Neural progenitor cell (in vitro differentiated cells): Measurements from ENCODE around the genes OSER1, HNF4A and CCN5.

DNA sequence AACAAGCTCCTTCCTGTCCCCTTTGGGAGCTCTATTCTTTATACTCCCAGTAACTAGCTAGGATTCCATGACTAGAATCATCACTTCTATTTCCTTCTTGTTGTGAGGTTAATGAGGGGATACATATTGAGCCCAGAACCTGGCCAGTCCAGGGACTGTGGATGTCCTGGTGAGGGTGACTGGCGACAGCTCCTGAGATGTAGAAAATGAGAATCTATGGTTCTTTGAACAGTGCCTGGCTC is 21.9 kb upstream of the TOX2 start:
- RAMPAGE, long total RNA = no peak

GRCh38 chr20:44001537-44001888 is 86.9 kb downstream of the TOX2 start:
- RAMPAGE, long total RNA = no peak

DNA sequence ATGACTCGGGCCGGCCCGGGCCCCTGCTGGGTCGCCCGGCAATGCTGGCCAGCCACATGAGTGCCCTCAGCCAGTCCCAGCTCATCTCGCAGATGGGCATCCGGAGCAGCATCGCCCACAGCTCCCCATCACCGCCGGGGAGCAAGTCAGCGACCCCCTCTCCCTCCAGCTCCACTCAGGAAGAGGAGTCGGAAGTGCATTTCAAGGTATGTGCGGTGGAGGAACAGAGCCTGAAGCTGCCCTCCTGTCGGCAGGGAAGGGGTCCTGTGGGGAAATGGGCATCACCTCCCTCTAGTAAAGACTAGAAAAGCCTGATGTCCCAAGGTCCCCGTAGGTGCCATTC is 135.7 kb downstream of the JPH2 start:
- RAMPAGE, long total RNA = no peak

DNA sequence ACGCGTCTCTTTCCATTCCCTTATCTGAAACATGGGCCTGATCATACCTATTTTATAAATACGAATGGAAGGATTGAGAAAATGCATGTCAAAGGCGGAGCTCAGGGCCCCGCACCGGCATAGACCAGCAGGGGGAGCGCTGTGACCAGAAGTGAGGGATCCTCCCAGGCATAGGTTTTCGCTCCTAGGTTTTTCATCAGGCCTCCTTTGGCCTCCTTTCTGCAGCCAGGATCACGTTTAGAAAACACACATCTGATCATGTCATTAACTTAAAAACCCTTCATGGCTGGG is 70.3 kb downstream of the JPH2 start:
- RAMPAGE, long total RNA = no peak

- RAMPAGE, long total RNA = no peak
Measured at GRCh38 chr20:44151613-44152235, 35.3 kb downstream of the JPH2 start.

DNA sequence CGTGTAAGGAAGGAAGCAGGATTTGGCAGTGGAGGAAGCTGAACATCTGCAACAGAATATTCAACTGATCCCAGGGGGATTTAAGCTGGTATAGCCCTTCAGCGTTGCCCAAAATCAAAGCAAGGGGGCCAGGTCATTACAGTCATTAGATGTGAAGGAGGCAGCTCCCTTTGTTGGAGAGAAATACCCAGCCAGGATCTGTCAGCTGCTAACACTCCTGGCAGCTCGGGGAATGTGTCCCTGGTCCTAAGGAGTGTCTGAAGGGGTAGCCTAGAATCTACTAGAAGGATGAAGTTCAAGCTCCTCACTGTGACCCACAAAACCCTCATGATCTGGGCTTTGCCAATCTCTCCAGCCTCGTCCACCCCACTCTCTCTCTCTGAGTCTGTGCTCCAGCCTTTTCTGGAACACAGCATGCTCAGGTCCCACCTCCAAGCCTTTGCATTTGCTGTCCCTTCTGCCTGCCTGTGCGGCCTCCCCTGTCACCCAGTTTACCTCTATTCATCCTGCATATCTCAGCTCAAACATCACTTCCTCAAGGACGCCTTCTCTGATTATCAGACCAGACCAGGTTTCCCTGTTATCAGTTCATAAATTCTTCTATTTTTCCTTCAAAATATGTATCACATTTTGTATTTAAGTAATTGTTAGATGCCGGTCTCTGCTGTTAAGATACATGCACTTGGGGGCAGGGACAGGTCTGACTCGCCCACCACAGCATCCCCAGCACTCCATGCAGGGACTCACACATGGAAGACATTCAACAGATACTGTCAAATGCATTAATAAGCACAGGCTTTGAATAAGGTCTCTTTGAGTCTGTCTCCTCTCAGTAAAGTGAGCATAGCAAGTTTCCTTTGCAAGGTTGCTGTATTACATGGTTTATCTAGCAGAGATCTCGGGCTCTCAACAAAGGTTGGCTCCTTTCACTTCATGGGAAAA is 15.5 kb downstream of the JPH2 start:
- RAMPAGE, long total RNA = no peak

GRCh38 chr20:44210110-44210881 is at the start of gene OSER1:
Gene OSER1 (minus strand): TSS chr20:44210771.
- RAMPAGE, long total RNA = no peak

GRCh38 chr20:44354669-44355887 is at the start of gene HNF4A:
Gene HNF4A (plus strand): TSS chr20:44355699.
- RAMPAGE, long total RNA = no peak

GRCh38 chr20:44355900-44356905 is 704 bp downstream of the HNF4A start:
- RAMPAGE, long total RNA = no peak

DNA sequence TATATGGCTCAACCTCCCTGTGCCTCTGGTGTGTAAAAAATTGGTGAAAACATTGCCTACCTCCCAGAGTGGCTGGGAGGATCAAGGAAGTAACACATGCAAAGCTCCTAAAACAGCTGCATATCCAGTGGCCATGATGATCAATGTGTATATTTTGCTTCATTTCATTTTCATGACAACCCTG is 38.0 kb downstream of the HNF4A start:
- RAMPAGE, long total RNA = no peak

DNA sequence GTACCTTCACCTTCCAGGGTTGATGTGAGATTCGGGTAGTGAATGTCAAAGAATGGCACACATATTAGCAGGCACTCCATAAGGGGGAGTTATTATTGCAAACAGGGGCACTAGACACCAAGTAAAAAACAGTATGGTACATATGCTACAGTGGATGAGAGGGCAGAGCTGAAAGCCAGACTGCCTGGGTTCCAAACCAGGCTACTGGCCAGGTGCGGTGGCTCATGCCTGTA is 7.8 kb upstream of the TTPAL start:
- RAMPAGE, long total RNA = no peak

GRCh38 chr20:44479690-44480810 is 4.4 kb downstream of the TTPAL start:
- RAMPAGE, long total RNA = no peak

GRCh38 chr20:44520920-44521296 is 962 bp downstream of the SERINC3 start:
- RAMPAGE, long total RNA = no peak

GRCh38 chr20:44531544-44532743 is 10.1 kb upstream of the SERINC3 start:
- RAMPAGE, long total RNA = start-site peak on the plus strand at chr20:44531874-44531953, 242 and 592 reads in 2 replicates

GRCh38 chr20:44616592-44617153 is 34.3 kb downstream of the PKIG start:
- RAMPAGE, long total RNA = no peak

GRCh38 chr20:44618465-44618998 is 33.0 kb downstream of the ADA start:
- RAMPAGE, long total RNA = no peak

- RAMPAGE, long total RNA = no peak
Measured at GRCh38 chr20:44646149-44646694, 5.3 kb downstream of the ADA start.

DNA sequence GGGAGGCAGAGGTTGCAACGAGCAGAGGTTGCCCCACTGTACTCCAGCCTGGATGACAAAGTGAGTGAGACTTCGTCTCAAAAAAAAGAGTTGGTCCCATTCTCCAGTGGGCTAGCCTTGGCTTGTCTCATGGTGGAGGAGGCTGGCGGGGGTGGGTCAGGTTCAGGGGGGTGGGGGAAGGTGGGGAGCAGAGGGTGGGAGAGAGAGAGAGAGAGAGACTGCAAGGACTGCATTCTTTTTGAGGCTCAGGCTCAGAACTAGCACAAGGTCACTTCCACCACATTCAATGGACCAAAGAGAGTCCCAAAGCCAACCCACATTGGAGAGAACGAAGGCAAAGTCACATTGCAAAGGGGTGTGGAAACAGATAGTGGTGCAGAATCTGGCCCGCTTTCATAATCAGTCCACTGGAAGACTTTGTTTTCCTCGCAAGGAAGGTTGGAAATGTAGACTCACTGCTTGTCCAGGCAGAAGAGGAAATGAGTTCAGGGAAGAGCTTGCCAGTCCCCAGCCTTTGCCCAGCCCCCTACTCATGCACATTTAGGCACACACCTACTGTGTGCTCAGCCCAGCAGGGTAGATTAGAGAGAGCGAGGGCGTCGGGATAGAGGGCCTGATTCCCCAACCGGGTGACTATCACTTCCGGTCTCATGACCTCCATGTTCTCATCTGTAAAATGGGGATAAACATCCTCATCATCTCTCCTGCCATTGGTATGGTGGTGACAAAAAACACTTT is 24.4 kb upstream of the CCN5 start:
- RAMPAGE, long total RNA = no peak

DNA sequence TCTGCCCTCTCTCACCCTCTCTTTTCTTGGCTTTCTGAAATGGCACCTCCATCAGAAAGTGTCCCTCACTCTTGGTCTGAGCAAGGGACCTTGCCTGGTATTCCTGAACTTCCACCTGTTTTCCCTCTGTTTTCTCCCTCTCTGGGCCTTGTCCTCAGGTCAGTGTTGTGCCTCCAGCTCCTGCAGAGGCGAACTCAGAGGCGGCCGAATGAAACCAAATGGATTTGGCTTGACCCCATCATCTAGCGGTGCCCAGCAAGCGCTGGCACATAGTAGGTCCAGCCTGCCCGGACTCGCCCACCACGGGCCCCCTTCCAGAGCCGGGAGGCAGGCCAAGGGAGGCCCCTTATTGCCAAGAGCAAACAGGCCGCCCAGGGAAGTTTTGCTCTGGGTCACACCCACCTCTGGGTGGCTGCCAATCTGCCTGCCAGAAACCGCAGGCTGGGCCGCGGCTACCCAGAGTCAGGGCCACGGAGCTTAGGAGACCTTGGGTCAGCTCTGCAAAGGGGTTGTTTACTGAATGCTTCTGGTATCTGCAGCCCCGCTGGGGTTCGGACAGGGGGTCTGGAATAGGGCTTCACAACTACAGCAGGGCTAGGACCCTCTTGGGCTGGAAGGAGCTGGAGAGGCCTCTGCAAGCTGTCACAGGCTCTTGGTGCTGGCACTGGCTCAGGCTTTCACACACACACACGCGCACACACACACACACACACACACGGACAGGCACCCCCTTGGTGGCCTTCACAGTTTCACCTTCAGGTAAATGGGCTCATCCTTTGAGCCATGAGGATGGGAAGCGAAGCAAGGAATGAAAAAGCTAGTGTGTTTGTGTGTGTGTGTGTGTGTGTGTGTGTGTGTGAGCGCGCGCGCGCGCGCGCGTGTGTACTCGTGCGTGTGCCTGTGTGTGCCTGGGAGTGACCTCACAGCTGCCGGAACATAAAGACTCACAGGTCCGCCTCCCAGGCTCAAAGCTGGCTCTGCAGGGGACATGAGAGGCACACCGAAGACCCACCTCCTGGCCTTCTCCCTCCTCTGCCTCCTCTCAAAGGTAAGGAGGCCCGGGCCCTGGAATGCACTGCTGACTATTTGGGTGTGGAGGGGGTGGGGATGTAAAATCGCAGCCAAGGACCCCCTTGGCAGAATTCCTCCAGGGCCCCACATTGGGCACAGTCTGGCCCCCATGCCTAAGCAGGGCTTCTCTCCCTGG is at the start of gene CCN5:
Gene CCN5, plus strand, starts transcription at position 967 of the 1,207 bp plus-strand sequence.
- RAMPAGE, long total RNA = no peak

GRCh38 chr20:44715656-44716125 is 522 bp downstream of the CCN5 start:
- RAMPAGE, long total RNA = no peak